Measurements from ENCODE around the genes BLTP2 and TLCD1.

- PRO-cap: no peak
- RAMPAGE, long total RNA, 2 experiments: no peak in any of the 2 experiments
Observed at GRCh38 chr17:27986717-27987431, 55.6 kb upstream of the NLK start.

DNA sequence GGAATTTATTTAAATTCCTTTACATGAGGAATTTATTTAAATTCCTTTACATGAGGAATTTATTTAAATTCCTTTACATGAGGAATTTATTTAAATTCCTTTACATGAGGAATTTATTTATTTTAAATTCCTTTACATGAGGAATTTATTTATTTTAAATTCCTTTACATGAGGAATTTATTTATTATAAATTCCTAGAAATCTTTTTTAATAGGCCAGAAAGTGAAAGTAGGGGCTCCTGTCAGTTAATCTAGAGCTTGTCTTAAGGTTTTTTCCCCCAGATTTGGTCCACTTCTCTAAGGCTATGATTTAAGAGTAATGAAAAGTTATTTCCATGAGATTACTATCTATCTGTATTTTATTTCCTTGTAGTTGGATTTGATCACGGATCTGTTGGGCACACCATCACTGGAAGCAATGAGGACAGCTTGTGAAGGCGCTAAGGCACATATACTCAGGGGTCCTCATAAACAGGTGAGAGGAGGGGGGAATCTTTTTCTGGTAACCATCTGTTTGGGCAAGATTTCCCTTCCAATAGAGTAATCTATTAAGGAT lies 129.7 kb downstream of the NLK start:
- PRO-cap: no peak
- RAMPAGE, long total RNA, 2 experiments: start-site peak on the plus strand in 1 of 2 experiments, centred at position 497 of the sequence, 11 reads per replicate

- PRO-cap: bidirectional peak, plus-strand start at chr17:28319136, minus-strand start at chr17:28318939
- RAMPAGE, long total RNA, 2 experiments: no peak in any of the 2 experiments
Observed at GRCh38 chr17:28318698-28318991, 355 bp upstream of the TMEM97 start.

DNA sequence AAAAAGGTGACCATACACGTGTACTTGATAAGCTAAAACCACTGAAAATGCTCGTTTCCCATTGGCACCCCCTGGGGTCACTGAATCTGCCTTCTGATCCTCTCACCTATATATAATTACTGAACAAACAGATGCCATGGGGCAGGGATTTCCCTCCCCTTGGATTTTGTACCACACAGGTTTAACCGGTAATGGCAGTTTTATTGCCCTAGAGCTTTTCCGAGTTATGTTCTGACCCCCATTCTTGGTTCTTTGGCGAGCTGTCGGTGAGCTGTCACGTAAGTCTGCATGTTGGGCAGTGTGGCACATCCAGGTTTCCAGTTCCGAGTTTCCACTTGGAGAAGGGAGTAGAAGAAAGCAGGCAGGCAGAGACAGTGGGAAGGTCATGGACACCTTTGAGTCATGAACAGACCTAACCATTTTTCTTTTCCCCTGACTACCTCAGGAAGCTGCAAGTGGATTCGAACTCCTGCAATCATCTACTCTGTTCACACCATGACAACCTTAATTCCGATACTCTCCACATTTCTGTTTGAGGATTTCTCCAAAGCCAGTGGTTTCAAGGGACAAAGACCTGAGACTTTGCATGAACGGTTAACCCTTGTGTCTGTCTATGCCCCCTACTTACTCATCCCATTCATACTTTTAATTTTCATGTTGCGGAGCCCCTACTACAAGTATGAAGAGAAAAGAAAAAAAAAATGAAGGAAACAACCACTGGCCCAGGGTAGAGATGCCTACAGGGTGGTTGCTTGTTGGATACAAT lies 7.3 kb downstream of the TMEM97 start:
- PRO-cap: no peak
- RAMPAGE, long total RNA, 2 experiments: no peak in any of the 2 experiments

DNA sequence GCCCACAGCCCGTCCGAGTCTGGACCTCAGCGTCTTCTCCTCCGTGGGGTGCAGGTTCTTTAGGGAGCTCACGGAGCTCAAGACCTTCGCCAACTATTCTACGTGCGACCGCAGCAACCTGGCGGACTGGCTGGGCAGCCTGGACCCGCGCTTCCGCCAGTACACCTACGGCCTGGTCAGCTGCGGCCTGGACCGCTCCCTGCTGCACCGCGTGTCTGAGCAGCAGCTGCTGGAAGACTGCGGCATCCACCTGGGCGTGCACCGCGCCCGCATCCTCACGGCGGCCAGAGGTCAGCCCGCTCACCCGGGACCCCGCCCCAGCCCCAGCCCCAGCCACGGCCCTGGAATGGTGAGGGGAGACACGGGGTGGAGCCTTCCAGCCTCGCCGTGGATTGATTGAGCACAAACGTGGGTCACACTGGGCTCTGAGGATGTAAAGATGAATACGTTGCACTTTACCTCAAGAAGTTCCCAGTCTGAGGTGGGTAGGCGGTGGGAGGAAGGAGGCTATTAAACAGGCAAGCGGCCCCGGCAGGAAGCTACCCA lies 13.6 kb downstream of the SARM1 start:
- PRO-cap: bidirectional peak, plus-strand start at position 159 of the sequence, minus-strand start at position 132 of the sequence; bidirectional peak, plus-strand start at position 192 of the sequence, minus-strand start at position 217 of the sequence; bidirectional peak, plus-strand start at position 467 of the sequence, minus-strand start at position 228 of the sequence
- RAMPAGE, long total RNA, 2 experiments: no peak in any of the 2 experiments

GRCh38 chr17:28551854-28552226 lies 584 bp downstream of the UNC119 start:
- PRO-cap: unidirectional peak, plus-strand start at chr17:28552006
- RAMPAGE, long total RNA, 2 experiments: no peak in any of the 2 experiments

DNA sequence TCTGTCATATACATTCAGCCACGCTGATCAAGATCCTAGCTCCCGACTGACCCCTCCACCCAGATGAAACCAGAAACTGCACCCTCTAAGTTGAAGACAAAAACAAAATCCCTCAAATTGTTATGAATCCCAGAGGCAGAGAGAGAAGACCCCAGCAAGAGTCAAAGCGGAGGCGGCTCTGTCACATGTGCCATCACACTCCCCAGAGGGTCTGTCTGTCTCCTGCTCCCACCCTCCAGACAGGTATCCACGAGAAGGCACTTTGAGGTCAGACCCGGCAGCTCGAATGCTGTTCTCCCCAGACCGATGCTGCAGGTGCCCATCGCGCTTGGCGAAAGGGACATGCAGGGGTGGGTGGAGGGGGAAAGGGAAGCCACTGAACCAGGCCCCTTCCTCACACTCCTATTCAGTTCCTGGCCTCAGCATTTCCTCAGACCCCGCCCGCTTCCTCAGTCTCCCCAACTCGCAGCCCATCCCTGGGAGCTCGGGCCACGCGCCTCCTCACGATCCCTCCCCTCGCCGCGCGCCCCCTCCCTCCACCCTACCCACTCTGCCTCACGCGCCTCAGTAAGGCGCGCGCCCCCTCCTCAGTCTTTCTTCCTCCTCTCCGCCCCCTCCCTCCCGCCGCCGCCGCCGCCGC lies 511 bp downstream of the BLTP2 start:
- PRO-cap: no peak
- RAMPAGE, long total RNA, 2 experiments: no peak in any of the 2 experiments

DNA sequence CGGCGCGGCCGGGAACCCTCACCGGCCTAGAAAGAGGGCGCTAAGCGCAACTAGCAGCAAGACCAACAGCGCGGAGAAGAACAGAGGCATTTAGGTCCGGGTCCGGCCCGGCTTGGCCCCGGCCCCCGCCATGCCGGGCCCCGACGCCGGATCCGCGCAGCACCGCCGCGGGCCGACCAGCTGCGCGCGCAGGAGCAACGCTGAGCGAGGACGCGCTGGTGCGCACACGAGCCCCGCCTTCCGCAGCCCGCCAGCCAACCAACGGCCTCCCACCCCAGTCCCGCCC lies at the start of gene BLTP2:
TSS of gene BLTP2 (minus strand) at position 192 of the 286 bp plus-strand sequence.
- PRO-cap: bidirectional peak, plus-strand start outside the sequence, minus-strand start at position 167 of the sequence
- RAMPAGE, long total RNA, 2 experiments: start-site peak on the minus strand in 1 of 2 experiments, centred at position 155 of the sequence, 133 reads per replicate

GRCh38 chr17:28677414-28678394 lies 15.7 kb downstream of the SUPT6H start:
- PRO-cap: no peak
- RAMPAGE, long total RNA, 2 experiments: no peak in any of the 2 experiments

DNA sequence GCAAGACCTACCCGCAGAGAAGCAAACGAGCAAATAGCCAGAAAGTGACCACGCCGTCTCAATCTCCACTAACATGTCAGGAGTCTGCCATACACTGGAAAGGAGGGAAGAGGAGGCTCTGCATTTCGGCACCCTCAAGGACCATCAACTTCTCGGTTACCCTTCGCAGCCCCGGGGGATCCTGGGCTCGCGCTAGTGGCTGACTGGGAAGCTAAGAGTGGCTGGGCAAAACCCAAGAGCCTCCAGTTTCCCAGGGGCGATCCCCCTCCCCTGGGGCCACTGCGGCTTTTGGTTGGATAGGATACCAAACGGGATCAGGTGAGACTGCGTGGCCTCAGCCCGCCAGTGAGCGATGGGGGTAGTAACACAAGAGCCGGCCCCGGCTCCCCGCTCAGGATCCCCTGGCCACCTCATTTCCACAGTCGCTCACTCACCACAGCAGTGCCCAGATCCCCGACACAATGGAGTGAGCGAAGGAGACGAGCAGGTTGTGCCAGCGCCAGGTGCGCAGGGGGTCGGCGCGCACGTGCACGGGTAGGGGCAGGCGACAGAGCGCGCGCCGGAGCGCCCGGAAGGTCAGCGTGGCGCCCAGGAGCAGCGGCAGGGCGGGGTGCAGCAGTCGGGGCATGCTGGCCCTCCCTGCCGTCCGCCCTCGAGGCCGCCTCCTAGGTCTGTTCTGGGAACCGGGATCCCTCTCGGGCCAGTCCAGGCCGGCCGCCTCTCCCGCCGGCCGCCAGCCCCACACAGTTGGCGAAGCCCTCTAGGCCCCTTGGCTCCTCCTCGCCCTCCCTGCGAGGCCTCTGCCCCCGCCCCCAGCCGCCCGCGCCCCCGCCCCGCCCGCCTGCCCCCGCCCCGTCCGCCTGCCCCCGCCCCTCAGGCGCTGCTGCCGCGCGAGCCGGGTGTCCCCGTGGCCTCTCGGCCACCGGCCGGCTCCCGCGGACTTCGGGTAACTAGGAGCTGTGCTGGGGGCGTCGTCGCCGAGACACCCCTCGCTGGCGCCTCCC lies at the start of gene TLCD1:
TSS of gene TLCD1 (minus strand) at position 764 of the 1,004 bp plus-strand sequence.
- PRO-cap: bidirectional peak, plus-strand start at position 703 of the sequence, minus-strand start at position 463 of the sequence; bidirectional peak, plus-strand start at position 883 of the sequence, minus-strand start at position 735 of the sequence
- RAMPAGE, long total RNA, 2 experiments: no peak in any of the 2 experiments

DNA sequence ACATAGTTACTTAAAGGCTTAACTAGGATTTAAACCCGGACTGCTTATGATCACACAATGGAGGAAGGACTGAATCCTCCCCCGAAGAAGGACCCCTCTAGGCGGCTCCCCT lies 791 bp downstream of the TRAF4 start:
- PRO-cap: no peak
- RAMPAGE, long total RNA, 2 experiments: no peak in any of the 2 experiments

- PRO-cap: no peak
- RAMPAGE, long total RNA, 2 experiments: no peak in any of the 2 experiments
Observed at GRCh38 chr17:28878566-28879300, 18.8 kb downstream of the FLOT2 start.

DNA sequence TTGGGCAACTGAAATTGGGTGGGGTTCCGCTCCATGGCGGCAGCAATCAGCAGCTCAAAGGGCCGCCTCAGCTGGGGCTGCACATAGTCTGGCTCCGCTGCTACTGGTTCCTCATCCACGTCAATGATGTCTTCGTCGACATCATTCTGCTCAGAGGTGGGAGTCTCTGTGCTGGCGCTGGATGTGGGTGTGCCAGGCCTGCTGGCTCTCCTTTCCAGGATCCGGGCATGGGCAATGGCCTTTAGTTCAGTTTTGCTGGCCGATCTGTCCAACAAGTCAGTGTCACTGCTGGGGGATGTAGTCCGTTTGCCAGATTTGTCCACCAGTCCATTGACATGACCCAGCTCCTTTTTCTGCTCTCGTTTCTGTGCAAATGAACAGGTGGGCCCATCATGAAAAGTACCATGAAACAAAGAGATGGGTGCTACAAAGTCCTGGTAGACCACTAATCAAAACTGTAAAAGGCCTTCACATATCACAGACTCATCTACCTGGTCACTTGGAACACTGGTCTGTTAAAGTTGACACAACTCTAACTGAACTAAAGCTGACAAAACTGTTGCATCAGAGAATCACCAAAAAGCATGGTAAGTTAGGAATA lies 21.2 kb upstream of the DHRS13 start:
- PRO-cap: no peak
- RAMPAGE, long total RNA, 2 experiments: start-site peak on the minus strand in 1 of 2 experiments, centred at position 291 of the sequence, 32 reads per replicate

GRCh38 chr17:29069477-29070161 lies 26.7 kb downstream of the PIPOX start:
- PRO-cap: no peak
- RAMPAGE, long total RNA, 2 experiments: no peak in any of the 2 experiments

- PRO-cap: no peak
- RAMPAGE, long total RNA, 2 experiments: no peak in any of the 2 experiments
Observed at GRCh38 chr17:29093128-29093641, 50.2 kb downstream of the PIPOX start.

- PRO-cap: no peak
- RAMPAGE, long total RNA, 2 experiments: no peak in any of the 2 experiments
Observed at GRCh38 chr17:29094544-29095269, 51.8 kb downstream of the PIPOX start.

DNA sequence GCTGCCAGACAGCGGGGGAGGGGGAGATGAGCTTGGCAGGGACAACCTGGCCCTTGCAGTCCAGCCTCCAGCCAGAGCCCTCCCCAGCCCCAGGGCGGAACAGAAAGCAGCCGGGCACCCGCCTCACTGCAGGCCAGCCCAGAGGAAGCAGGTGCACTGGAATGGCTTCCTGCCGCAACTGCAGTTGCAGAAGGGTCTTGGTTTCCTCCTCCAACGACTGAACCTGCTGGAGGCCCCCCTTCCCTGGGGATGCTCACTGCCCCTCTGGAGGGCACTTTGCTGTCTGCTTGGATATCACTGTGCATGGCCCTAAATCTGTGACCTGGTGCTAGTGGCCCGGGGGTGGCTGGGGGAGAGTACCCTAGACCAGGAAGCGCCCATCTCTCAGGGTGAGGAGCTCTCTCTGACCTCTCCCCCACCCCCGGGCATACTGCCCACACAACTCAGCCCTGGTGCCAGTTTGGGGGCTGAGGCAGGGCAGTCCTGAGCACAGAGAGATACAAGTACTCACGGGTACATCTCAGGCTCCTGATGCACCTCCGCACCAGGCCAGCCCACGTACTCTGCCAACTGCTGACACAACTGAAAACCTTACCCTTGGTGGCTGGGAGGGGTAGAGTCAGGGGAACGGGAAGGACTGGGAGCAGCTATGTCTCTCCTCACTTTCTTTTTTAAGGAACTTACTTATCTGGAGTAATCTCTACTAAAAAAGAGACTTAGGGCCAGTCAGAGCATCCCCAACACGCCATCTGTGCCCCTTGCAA lies 41.0 kb downstream of the MYO18A start:
- PRO-cap: no peak
- RAMPAGE, long total RNA, 2 experiments: no peak in any of the 2 experiments

DNA sequence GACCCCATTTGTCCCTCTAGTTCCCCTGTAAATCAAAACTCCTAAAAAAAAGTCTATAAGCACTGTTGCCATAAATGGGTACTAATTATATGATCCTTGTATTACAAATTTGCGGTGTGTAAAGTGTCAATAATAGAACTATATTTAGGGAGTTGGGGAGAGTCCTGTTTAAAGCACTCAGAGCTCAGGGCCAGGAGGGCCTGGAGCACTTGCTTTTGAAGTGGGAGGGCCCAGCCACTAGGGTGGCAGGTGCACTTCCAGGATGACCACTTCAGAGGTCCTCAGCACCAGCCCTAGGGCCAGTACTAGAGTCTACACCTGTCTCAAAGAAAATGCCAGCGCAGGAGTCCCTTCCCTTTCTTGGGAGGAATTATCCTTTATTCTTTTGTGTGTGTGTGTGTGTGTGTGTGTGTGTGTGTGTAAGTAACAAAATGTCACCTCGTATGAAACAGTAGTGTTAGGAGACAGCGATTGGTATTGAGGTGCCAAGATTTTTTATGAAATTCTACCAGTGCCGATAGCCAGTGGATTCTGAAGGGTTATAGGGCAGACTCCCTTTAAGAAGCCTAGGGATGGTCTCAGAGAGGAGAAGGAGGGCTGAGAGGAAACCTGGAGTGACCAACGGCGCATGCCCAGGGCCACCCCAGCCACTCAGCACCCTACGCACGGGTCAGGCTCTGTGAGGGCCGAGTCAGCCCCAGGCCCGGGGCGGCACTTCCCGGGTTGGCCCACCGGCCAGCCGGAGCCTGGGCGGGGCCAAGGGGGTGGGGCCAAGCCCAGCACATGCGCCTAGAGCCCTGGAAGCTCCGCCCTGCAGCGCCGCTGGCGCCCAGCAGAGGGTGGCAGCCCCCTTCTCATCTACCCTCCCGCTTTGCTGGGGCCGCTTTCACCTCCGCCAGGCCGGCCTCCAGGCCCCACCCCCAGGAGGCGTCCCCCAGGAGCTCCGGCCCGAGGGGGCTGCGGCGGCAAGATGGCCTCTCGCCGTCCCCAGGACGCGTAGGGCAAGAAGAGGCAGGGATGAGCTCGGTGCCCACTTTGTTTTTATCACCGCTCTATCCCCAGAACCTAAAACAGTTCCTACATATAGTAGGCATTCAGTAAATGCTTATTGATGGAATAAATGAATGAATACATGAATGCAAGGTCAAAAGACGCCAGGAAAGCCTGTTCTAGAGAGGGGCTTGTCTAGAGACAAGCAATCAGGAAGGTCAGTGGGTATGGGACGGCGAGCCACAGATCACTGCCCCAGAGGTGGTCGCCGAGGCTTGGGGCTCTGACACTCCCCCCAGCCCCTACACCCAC lies 31.6 kb downstream of the MYO18A start:
- PRO-cap: bidirectional peak, plus-strand start at position 946 of the sequence, minus-strand start at position 653 of the sequence
- RAMPAGE, long total RNA, 2 experiments: no peak in any of the 2 experiments

DNA sequence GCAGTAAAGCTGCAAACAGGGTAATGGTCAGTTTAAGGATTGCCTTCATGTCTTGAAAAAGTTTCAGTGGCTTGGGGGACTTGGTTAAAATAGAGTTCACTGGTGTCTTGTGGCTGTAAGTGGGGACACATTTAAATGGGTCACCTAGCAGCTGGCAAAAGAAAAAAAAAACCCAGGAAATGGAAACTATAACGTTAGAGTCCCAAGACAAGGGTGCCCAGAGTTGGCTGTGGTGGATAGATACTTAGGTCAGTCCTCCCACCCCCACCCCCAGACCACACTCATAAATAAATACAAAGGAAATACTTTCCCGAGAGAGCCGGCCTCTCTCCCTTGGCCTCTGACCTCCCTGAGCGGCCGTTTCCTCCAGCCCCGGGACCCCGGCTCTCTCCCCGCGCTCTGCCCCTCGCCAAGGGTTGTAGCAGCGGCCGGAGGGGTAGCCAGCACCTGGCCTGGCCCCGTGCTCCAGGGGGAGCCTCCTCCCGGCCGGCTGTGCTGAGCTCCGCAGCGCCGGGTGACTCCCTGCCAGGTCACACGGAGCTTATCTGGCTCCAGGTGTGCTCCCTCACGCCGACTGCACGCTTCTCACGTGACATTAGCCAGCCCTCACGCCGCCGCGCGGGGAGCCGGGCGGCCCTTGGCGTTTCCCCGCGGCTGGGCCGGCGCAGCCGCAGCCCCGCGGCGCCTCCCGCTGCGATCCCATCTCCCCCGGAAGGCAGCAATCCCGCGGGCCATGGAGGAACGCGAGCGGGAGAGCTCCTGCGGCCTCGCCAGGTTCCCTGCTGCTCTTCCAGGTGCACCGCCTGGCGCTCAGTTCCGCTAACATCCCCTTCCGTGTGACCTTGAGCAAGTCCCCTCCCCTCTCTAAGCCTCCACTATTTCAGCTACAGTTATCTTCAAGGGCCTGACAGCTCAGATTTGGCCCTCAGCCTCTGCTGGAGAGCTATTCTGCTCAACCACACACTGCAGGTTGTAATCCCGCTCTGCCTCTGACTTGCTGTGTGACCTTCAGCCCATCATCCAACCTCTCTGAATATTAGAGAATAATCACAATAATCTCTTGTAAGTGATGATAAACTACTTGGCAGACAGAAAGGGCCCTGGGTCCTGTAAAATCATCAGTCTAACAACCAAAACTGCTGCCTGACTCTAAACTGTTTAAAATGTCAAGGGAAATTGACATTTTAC lies 3.6 kb downstream of the MYO18A start:
- PRO-cap: bidirectional peak, plus-strand start at position 721 of the sequence, minus-strand start at position 516 of the sequence
- RAMPAGE, long total RNA, 2 experiments: start-site peak on the minus strand in 2 of 2 experiments, centred at positions 507 to 513 of the sequence, 38 to 57 reads per replicate

GRCh38 chr17:29177660-29178496 lies 2.3 kb downstream of the MYO18A start:
- PRO-cap: no peak
- RAMPAGE, long total RNA, 2 experiments: start-site peak on the minus strand in 1 of 2 experiments, at chr17:29178108-29178181 at its widest, 6 reads per replicate

Data from body of pancreas (tissue), 2 donors.